Fibroblast of villous mesenchyme (primary cell): ENCODE data around the genes C2orf66, SATB2 and KCTD18.

- CAGE, long polyA plus RNA, result no peak
These were observed 2.3 kb upstream of the GTF3C3 start for GRCh38 chr2:196801635-196802234.

GRCh38 chr2:196809248-196809698 lies at the start of gene C2orf66:
Gene C2orf66, minus strand, starts transcription at chr2:196809355.
- CAGE, long polyA plus RNA, result no peak

GRCh38 chr2:196990711-196991215 lies 64.3 kb upstream of the PGAP1 start:
- CAGE, long polyA plus RNA, result no peak

DNA sequence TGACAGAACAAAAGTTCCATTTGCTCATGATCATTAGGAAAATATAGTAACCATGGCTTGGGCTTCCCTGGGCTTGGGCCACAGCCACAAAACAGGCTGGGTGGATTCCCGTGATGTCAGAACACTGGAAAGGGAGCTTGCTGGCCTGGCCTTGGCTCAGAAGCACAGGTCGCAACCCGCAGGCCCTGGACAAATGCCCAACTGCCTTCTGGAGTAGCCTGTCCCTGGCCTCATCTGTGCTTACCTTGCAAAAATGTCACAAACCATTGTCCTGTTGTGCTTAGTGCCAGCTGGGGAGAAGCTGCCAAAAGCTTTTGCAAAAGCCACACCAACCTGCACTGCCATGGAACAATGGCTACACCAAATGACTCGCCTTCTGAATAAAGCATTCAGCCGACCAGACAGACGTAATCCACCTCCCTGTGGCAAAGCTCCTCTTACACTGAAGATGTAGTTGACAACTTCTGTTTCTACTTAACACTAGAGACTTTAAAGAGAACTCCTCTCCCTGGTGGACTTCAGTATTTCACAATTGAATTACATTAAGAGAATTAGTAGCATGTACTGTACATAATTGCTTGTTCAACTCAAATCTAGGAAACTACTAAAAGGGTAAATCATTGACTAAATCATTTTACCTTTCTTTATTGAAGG lies 125.5 kb downstream of the ANKRD44 start:
- CAGE, long polyA plus RNA, result no peak

GRCh38 chr2:197450887-197451434 lies 2.4 kb upstream of the COQ10B start:
- CAGE, long polyA plus RNA, result no peak

DNA sequence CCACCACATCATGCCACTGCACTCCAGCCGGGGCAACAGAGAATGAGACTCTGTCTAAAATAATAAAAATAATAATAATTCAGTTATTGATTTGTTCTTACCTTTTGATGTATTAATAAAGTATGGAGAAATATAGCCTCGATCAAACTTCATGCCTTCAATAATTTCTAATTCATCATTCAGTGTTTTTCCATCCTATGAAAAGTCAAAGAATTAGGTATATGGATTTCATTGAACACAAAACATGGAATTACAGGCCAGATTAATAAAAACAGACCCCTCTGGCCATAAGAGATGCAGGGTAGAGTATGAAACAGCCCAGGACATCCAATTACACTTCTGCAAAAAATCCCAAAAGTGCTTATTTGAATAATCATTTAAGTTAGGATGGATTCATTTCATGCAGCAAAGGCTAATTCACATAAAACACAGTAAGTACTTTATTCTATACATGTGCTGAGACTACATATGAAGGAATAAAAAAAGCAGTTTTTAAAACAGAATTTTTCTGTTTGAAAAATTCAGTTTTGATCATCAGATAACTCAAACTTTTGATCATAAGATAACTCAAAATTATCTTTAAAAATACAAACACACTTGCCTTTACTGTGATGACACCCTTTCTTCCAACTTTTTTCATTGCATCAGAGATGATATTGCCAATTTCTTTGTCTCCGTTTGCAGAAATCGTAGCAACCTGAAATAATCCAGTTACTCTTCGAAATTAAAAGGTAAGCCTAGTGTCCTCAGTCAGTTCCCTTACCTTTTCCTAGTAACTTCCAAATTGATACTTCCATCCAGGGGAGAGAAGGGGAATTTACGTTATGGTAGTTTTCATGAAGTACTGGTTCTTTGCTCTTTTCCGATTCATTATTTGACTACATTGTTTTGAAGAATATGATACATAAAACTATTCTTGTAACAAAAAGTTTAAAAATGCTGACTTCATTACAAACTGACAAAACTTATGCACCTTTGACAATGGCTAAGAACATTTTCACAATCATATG lies 5.3 kb downstream of the HSPD1 start:
- CAGE, long polyA plus RNA, result no peak

DNA sequence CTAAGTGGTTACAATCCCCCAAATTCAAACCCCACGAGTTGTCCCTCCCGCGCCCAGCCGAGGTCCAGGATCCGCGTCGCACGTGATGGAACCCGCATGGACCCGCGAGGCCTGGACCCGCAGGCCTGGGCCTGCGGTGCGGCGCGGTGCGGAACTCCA lies 237 bp downstream of the HSPD1 start:
- CAGE, long polyA plus RNA, result no peak

GRCh38 chr2:197708258-197709014 lies 3.3 kb downstream of the MARS2 start:
- CAGE, long polyA plus RNA, result no peak

- CAGE, long polyA plus RNA, result no peak
These were observed 340 bp upstream of the BOLL start for GRCh38 chr2:197785461-197785856.

DNA sequence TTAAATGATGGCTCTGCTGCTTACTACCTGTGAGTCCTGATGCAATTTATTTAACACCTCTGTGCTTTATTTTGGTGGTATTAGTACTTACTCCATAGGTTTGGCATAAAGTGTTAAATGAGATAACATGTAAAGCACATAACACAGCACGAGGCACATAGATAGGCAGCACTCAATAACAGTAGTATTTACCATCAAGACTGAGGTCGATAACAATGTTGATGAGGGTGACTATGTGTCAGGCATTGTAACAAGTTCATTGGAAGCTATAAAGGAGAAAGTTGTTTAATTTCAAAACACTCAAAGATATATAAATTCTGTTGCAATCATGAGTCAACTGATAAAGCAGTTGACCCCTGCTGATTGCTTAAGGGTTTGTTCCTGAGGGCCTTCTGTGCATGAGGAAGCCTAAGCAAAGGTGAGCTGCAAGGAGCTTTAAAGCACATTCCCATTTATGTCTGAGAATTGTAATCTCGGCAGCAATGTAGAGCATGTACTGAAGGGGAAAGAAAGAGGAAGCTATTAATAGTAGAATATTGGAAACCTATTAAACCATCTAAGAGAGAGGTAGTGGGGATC lies 760.5 kb downstream of the SATB2 start:
- CAGE, long polyA plus RNA, result no peak

DNA sequence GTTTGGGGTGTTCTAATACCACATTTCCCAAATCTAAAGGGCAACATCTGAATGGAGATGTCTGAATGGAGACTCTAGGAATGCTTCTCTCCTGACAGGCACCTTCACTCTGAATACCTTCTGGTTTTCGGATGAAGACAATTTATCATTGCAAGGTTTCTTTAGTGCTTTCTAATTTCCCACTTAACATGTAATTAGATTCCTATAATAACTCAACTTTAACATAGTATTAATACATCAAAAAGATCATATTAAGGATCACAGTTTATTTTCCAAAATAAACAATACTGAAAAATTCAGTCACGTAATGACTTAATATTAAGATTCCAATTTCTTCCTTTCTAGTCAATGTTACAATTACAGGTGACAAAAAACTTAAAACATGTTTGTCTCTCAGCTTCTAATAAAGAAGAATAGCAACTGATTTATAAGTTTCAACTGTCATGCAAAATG lies 11.9 kb downstream of the SATB2 start:
- CAGE, long polyA plus RNA, result no peak

GRCh38 chr2:199457741-199458123 lies at the start of gene SATB2:
Gene SATB2, minus strand, starts transcription at chr2:199457939.
- CAGE, long polyA plus RNA, result no peak

- CAGE, long polyA plus RNA, result no peak
These were observed 4.9 kb upstream of the SATB2 start for GRCh38 chr2:199462690-199463074.

DNA sequence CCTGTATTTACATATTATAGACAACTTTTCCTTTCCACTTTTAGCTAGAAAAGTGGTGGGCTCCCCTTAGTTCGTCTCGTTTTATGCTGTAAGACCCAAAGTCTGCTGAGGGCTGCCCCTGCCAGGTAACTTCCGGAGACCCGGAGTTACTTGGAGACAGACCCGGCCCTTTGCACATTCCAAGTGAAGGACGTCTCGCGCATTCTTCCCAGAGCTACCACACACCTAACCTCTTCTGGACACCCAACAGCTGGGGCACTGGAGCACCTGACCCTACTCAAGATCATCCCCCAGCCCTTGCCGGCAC lies 8.2 kb upstream of the SATB2 start:
- CAGE, long polyA plus RNA, result no peak

GRCh38 chr2:199471241-199471967 lies 13.7 kb upstream of the SATB2 start:
- CAGE, long polyA plus RNA, result no peak

DNA sequence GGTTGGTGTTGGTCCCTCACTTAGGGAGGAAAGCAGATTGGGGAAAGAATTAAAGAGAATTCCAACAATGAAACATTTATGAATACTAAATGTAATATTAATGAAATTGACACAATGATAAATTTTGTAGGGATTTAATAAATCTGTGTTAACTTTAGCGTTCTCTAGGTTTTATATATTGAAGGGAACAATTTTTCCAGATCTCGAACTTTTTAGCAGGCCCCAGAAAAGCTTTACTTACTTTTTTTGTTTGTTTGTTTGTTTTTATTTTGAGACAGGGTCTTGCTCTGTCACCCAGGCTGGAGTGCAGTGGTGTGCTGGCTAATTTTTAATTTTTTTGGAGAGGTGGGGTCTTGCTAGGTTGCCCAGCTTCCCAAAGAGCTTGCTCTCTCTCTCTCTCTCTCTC lies 31.4 kb upstream of the SATB2 start:
- CAGE, long polyA plus RNA, result no peak

DNA sequence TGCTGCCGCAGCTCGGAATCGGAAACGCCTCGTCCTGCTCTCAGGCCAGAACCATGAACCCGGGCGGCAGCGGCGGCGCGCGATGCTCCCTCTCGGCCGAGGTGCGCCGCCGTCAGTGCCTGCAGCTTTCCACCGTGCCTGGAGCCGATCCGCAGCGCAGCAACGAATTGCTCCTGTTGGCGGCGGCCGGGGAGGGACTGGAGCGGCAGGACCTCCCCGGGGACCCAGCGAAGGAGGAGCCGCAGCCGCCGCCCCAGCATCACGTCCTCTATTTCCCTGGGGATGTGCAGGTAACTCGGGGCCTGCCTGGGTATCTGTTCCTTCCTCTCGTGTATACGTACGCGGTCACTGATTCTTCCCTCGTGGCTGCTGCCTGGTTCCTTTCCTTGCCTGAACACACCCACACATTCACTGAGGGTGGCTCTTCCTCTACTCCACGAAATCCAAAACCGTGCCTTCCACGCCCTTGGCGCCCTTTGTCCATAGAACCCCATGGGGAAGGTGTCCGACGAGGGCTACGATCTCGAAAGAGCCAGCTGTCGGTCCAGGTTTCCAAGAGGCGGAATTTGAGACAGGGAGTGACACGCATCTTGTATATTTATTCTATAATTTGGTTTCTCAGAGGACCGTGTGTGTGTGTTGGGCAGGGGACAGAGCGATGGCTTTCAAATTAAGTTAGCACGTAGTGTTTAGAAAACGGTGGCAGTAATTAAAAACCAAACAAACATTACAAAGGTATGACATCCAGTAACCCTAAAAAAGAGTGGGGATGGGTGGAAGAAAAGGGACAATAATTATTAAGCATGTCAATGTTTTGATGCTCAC lies 601 bp downstream of the C2orf69 start:
- CAGE, long polyA plus RNA, result no peak

DNA sequence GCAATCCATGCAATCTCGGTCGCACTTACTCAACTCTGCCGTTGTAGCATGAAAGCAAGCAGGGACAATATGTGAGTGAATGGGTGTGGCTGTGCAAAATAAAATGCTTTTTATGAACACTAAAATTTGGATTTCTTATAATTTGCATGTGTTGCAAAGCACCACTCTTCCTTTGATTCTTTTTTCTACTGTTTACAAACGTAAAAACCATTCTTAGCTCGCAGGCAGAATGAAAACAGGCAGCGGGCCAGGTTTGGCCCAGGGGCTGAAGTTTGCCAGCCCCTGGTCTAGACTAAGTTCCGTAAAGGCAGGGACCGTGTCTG lies 83.8 kb upstream of the SPATS2L start:
- CAGE, long polyA plus RNA, result no peak

- CAGE, long polyA plus RNA, result no peak
These were observed 57.0 kb downstream of the KCTD18 start for GRCh38 chr2:200452873-200453337.

DNA sequence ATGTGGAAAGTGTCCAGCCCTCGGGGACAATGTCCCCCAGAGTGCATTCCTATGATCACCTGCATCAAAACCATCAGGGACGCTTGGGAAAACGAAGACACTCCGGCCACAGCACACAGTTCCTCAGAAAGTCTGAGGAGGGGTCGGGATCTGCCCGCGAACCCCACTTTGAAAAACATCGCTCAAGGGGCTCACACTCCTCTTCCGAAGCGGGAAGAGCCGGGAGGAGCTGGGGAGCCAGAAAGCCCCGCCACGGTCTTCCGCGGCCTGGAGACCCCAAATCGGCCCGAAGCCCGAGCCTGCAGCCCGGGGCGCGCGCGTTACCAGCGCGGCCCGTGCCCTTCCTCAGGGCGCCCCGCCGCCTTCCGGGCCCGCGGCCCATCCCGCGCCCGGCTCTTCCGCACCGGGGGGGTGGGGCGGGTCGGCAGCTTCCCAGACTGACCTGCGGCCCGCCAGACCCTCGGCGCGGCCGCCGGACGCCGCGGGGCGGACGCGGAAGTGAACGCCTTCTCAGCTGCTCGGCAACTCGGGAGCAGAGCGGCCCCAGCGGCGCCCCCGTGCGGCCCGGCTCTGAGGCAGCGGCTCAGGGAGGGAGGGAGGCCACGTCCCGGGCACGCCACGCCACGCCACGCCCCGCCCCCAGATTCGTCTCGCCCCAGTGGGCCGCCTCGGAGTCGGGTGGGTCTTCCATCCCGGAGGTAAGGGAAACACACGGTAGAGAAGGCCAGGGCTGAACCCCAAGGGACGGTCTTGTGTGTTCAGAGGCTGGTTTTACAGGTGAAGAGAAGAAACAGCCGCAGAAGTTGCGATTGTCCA lies at the start of gene KCTD18:
TSS of gene KCTD18 (minus strand) at position 500 of the 816 bp plus-strand sequence.
- CAGE, long polyA plus RNA, result no peak